Glomerular endothelial cell (primary cell): ENCODE measurements around the genes WFDC10A, WFDC9, SPATA25 and ZNF335.

GRCh38 chr20:45426504-45426997 lies 10.6 kb downstream of the PIGT start:
- RAMPAGE, long total RNA, result no peak

DNA sequence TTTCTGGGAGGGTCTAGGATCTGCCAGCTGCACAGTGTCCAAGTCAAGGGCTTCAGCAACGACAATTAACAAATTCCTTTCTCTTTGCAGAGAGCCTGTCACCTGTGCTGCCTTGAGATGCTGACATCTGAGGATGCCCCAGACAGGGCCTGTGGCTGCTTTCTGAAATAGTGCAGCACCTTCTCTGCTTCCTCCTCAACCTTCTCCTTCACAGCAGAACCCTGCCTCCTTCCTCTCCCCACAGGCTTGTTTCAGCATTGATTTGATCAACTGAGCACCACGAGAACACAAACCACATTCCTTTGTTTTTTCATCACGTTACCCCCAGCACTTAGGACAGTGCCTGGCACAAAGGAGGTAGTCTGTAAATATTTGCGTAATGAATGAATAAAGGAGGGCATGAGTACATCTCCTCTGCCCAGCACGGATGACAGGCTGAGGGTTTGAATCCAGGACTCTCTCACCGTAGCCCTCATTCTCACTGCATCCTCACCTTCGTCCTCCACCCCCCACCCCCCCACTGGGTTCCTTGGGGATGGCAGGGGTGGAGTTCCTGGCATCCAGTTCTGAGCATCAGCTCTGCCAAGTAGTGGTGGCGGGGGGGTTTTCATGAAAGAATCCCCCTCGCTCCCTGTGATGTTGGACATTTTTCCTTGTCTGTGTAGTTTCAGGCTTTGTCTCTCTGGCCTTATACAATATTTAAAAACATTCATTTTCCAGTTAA lies 21.2 kb upstream of the WFDC2 start:
- RAMPAGE, long total RNA, result no peak

- RAMPAGE, long total RNA, result no peak
Measured at GRCh38 chr20:45449471-45450089, 20.0 kb upstream of the WFDC2 start.

- RAMPAGE, long total RNA, result no peak
Measured at GRCh38 chr20:45518163-45518734, 2.8 kb upstream of the SPINT3 start.

GRCh38 chr20:45629487-45629795 lies at the start of gene WFDC10A:
WFDC10A (plus strand) TSS chr20:45629739.
- RAMPAGE, long total RNA, result no peak

DNA sequence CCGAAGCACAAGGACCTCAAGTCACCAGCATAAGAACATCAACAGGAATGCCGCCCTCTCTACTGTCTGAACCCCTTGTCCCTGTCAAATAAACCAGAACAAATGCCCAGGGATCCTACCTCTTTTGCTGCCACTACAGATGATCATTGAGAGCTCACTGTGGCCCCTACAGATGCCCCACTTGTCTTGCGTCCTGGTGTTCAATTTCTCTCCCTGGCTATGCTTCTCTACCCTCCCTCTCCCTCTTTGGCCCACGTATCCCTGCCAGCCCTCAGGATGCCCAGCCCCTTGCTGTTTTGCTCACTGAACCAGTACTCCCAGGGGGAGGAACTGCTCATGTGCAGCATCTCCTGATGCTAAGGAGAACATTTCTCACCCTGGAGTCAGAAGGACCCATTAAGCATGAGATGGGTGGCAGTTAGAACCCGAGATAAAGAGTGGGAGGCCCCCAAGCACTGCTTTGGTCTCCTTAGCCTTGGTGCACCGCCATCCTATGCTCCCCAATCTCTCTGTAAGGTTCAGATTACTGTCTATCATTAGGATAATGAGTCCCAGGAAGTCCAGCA lies at the start of gene WFDC9:
WFDC9 (minus strand) TSS at position 201 of the 566 bp plus-strand sequence.
- RAMPAGE, long total RNA, result no peak

DNA sequence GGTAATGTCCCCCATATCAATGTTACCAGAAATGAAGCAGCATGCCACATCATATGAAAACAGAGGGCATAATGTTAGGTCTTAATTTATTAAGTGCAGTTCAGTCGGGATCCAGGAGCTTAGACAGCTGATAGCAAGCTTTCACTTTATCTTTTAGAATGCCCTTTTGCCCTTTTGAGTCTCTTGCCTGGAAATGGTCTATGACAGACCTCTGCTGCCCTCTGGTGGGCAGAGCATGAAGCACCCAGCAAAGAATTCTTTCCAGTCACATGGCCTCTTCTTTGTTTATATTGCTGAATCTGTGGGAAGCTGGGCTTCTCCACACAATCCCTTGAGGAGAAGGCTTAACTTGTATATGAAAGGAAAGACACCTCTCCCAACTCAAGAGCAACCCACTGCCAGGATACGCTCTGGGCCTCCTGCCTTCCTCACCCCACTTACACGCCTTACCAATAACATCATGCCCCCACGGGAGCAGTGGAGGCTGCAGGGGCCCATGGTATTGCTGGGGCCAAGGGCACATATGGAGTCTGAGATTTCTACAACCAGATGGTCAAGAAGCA lies 20.5 kb downstream of the WFDC3 start:
- RAMPAGE, long total RNA, result no peak

DNA sequence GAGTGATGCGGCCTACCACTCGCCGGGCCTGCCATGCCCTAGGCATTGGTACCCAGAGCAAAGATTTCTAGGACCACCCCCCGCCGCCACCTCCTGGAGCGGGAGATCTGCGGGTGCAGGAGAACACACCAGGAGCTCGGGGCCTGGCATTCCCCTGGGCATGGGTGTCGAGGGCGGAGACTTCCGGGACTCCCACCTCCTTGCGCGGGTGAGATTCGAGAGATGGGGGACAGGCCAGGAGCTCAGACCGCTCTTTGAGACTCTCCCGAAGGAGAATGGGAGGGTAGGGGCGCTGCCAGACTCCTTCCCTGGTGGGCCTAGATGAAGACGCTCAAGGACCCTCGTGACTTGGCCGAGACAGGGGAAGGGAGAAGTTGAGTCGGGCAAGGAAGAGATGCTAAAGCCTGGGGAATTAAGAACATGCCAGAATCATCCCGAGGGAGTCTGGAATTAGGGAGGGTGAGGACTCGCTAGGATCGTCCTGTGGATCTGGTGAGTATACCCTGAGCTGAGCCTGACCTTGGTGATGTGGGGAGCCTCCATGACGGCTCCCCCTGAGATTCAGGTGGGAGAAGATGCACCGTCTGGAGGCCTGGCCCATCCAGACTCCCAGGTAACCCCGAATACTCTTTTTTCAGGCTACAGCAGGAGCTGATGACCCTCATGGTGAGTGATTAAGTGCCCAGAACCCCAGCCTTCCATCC lies 507 bp downstream of the UBE2C start:
- RAMPAGE, long total RNA, result no peak

- RAMPAGE, long total RNA, result no peak
Measured at GRCh38 chr20:45826079-45827154, 695 bp downstream of the TNNC2 start.

- RAMPAGE, long total RNA, result no peak
Measured at GRCh38 chr20:45887422-45887883, at the start of gene SPATA25. SPATA25 (minus strand) TSS chr20:45887622.

- RAMPAGE, long total RNA, result no peak
Measured at GRCh38 chr20:45893850-45894616, 2.9 kb downstream of the CTSA start.

DNA sequence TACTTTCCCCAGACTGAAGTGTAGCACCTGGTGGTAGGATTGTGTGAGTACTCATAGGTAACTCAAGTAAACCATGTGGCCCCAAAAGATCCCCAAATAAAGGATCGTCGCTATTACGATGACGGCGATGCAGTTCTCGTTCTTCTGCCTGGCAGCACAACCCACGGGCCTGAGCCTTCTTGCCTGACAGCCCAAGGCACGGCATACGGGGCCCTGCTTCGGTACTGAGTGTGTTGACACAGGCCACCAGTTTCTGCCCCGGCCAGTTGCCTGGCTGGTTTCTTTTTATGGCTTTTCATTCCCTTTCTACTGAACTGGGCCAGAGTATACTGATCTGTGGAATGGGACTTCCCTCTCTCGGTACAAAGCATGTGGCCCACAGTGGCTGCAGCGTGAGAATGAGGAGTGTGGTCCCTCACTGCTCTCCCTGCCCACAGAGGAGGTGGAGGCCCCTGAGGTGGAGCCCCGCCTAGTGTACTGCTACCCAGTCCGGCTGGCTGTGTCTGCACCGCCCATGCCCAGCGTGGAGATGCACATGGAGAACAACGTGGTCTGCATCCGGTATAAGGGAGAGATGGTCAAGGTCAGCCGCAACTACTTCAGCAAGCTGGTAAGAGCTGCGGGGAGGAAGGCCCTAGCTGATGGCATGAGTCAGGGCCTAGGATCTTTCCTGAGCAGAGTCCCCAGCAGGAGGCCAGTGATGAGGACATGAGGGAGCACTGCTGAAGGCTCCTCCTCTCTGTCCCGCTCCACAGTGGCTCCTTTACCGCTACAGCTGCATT lies 11.0 kb downstream of the PCIF1 start:
- RAMPAGE, long total RNA, result no peak

DNA sequence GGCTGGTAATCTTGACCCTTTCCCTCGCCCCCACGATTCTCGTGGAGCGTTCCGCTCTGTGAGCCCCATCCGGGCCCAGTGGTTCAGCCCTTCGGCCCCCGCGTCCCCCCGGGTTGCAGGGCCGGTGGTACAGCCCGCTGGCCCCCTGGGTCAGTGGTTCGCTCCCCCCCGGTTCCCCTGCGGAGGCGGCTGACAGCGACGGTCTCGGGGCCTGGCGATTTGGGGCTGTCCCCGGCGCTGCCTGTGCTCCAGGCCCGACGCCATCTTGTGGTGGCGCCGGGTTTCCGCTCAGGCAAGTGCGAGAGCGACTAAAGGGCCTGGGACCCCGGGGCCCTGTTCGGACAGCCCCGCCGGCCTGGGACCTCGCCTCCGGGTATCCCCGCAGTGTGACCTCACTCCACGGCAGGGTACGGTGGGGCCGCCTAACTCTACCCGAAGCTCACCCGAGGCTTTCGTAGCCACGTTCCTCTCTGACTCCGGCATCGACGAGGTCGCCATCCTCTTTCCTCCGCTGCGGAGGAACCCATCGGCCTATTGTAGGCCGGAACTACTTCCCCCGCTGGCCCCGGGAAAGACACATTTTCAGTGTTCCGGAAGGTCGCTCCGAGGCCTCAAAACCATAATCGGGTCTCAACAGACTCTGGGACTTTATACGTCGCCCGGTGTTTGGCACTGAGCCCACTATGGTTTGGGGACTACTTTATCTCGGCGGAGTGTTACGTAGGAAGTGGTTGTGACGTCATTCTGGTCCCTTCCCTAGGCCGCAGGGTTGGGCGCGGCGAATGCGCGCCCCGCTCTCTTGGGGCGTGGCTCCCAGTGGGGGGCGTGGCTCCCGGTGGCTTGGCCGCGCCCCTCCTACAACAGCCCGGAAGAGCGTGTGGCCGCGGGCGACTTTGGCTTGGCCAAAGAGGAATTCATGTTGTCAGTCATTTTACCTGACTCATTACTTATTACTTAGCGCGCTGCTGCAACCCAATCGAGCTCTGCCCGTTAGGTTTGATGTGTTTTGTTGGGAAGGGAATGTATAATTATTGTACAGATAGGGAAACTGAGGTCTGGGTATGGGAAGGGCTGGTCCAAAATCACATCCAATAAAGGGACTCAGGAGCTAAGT lies at the start of gene ZNF335:
ZNF335 (minus strand) TSS at position 525 of the 1,114 bp plus-strand sequence.
- RAMPAGE, long total RNA, result no peak

DNA sequence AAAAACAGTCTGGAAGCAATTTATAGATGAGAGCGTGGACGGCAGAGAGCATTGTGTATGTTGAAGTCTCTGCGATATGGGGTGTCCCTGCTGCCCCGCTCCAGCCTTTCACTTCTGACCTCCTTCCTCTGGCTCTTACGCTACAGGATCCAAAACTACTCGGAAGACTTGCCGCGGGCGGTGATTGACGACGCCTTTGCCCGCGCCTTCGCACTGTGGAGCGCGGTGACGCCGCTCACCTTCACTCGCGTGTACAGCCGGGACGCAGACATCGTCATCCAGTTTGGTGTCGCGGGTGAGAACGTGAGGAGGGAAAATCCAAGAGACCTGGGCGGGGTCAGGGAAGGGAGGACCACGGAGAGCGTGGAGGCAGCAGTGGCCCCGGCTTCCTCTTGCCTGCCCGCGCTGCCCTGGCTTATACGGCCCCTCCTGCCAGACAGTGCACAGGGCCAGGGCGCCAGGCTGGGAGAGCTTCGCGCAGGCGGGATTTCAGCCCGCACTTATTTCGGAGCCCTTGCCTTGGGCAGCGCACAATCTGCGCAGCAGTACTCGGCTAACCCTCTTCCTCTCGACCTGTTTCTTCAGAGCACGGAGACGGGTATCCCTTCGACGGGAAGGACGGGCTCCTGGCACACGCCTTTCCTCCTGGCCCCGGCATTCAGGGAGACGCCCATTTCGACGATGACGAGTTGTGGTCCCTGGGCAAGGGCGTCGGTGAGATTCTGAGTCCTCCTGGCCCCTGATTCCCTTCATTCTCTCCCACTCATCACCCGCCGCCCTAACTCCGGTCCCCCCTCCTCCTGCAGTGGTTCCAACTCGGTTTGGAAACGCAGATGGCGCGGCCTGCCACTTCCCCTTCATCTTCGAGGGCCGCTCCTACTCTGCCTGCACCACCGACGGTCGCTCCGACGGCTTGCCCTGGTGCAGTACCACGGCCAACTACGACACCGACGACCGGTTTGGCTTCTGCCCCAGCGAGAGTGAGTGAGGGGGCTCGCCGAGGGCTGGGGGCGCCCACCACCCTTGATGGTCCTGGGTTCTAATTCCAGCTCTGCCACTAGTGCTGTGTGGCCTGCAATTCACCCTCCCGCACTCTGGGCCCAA lies 2.0 kb downstream of the MMP9 start:
- RAMPAGE, long total RNA, result no peak

GRCh38 chr20:46088334-46088697 lies 1.4 kb downstream of the NCOA5 start:
- RAMPAGE, long total RNA, result no peak

GRCh38 chr20:46222555-46223150 lies 85.6 kb downstream of the CDH22 start:
- RAMPAGE, long total RNA, result no peak

DNA sequence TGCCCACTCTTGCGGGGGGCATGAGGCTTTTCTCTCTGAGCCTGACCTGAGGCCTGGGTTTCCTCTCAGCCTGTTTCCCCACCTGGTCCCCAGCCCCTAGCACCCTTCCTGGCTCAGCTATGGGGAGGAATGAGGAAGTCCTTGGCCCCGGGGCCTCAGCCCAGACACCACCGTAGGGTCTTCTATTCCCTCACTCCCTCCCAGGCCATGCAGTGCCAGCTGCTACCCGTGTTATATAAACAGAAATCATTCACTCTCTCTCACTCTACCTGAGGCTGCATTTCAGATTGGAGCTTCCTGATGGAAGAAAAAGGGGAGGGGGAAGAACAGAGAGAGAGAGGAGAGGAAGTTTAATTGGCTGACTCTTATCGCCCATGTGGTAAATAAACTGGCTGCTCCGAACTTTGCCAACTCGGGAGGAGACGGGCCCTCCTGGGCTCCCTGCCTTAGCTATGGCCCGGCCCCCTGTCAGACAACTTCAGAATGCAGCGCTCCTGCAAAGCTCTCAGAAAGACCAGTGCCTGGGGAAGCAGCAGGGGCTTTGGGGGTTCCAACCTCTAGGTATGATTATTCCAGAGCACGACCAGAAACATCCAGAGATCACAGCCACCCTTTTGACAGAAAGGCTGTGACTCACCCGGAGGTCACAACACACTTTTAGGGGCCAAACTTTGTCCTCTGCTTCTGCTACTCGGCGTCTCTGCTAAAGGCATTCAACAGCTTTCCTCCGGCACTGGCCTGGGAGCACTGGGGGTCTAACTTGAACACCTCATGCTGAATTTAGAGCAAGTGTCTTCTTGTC lies 2.7 kb downstream of the CDH22 start:
- RAMPAGE, long total RNA, result no peak

- RAMPAGE, long total RNA, result no peak
Measured at GRCh38 chr20:46345476-46346272, 18.6 kb downstream of the SLC35C2 start.

GRCh38 chr20:46400746-46401494 lies 5.5 kb downstream of the ELMO2 start:
- RAMPAGE, long total RNA, result no peak

DNA sequence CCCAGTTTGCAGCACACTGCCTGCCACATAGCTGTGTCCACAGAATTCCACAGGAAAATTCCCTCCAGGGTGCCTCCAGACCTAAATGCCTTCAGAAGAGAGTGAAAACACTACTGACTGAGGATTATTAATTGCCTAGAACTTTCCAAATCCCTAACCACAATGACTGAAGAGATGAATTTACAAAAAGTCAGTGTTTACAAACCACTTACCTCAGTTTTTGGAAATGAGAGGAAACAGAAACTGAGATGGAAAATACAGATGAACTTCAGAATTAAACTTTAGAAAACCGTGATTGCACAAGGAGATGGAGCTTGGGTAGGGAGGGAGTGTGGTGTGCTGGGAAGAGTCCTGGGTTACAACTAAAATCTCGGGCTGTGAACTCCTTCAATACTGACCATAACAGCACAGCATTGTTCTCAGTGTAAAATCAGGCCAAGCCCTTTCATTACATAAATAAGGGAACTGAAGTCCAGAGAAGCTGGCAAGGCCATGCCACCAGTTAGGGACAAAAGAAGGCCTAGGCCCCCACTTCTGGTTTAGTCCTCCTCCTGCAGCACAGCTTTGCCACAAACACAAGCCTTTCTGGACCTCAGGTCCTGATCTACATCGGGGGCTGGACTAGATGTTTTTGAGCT lies 4.0 kb downstream of the ELMO2 start:
- RAMPAGE, long total RNA, result no peak